Metastatic Breast Carcinoma in the Ovary (tissue), 3 donors: Measurements from ENCODE around the genes REXO5, LYRM1, ZP2 and MOSMO.

DNA sequence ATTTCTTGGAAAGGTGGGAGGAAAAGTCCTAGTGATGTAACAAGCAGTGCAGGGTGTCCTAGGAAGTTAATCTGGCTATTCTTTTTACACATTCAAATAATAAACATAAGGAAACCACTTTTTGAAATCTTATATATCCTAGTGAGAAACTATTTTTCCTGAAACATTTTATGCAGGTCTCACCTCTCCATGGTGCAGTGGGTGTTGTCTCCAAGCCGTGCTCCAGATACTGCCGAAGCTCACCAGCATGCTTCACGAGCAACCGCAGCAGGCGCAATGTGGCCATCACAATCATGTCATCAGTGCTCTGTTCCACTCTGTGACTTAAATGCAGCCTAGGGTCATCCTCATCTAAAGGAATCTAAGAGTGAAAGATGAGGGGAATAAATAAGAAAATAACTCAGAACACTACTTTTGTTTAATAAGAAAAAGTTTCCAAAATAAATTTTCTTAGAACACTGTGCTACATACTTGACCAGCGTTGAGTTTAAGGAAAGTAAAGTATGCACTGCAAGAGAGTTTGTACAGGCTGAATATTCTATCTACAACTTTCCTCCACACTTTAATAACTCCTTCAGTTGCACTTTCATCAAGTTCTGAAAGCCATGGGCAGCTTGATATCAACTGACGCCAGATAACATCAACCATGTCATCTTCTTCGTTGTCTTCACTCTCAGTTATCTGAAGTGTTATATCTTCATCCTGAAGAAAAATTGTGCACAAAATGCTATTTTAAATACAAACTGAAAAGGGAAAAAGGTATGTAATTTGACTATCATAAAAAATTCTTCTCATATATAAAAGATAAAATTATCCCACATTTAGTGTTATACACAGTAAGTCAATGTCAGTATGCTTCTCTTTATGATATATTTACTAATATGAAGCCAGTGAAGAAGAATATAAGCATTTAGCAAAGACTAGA, 48.7 kb upstream of the ARL6IP1 start:
- PRO-cap, 3 experiments: no peak in any of the 3 experiments

GRCh38 chr16:18861147-18861928, 60.0 kb upstream of the ARL6IP1 start:
- PRO-cap, 3 experiments: no peak in any of the 3 experiments

DNA sequence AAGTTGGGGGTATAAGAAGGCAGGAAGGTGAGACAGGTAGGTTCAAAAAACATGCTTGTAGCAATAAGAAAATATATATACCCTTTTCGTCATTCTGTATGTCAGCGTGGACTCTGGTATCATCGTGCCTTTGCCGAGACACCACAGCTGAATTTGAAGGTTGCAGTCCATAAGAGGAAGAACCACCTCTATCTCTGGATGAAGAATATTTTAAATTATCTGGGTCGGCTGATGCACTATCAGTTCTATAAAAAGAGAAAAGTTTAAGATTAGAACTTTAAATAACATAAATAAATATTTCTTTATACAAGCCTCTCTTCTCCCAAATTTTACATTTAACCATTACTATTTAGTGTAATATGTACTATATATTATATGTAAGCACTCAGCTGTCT, 29.5 kb downstream of the SMG1 start:
- PRO-cap, 3 experiments: no peak in any of the 3 experiments

DNA sequence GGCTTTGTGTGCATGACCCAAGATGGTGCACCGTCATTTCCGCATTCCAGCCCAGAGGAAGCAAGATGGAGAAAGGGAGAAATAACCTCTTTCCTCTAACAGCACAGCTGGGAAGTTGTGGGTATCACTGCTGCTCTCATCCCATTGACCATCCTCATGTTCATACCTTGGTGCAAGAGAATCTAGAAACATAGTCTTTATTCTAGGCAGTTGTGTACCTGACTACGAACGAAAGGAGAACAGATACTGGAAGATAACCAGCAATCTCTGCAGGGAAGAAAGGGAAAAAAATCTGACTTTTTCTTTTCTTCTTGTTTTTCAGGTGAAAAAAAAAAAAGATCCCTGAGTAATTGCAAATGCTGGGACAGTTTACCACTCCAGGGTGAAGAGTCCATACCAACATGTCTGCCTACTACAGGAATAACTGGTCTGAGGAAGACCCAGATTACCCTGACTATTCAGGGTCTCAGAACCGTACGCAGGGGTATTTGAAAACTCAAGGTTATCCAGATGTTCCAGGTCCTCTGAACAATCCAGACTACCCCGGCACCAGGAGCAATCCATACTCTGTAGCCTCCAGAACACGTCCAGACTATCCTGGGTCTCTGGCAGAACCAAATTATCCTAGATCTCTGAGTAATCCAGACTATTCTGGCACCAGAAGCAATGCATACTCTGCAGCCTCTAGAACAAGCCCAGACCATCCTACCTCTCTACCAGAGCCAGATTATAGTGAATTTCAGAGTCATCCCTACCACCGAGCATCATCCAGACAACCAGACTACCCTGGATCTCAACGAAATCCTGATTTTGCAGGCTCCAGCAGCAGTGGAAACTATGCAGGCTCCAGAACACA, 22.2 kb downstream of the TMC5 start:
- PRO-cap, 3 experiments: no peak in any of the 3 experiments

DNA sequence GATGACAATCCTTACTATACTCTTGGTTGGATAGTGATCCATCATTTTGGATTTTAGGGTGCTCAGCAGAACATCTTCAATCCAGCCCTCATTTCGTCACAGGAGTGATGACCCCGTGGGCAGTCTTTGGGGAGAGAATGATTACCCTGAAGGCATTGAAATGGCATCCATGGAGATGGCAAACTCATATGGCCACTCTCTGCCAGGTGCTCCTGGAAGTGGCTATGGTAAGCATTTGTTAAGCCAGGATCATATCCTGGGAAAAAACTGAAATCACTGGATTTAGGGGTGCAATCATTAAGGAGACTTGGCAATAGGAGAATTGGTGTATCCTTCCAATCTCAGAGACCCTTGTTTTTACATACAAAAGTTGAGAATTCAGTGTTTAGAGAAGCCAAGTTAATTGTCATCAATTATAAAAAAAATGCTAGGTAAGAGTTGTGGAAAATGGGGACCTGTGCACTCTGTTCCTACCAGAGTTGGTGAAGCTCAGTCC, 26.4 kb downstream of the TMC5 start:
- PRO-cap, 3 experiments: no peak in any of the 3 experiments

GRCh38 chr16:19524457-19525728, 1.2 kb downstream of the CCP110 start:
- PRO-cap, 3 experiments: peak in 1 of 3 experiments; most common minus-strand start chr16:19524931 (in 1)

GRCh38 chr16:19627498-19627981, 72.0 kb downstream of the VPS35L start:
- PRO-cap, 3 experiments: no peak in any of the 3 experiments

GRCh38 chr16:20574554-20574943, 1.6 kb downstream of the ACSM2B start:
- PRO-cap, 3 experiments: no peak in any of the 3 experiments

GRCh38 chr16:20805972-20807120, at the start of gene REXO5:
TSS of gene REXO5 (plus strand) at chr16:20806527.
- PRO-cap, 3 experiments: peak in 3 of 3 experiments; most common plus-strand start chr16:20806053 (in 1); most common minus-strand start chr16:20806444 (in 3)

DNA sequence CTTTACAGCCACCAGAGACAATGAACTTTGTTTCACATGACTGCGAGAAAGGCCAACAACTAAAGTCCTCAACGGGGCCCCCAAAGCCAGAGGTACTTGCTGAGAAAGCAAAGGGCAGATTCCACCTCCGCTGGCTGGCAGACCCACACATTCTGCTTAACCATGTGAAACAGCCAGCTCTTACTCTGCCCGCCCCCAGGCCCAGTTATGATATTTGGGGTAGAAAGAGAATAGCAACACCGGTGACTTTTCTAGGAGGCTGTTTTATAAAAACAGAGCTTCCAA, 21.4 kb downstream of the DCUN1D3 start:
- PRO-cap, 3 experiments: no peak in any of the 3 experiments

DNA sequence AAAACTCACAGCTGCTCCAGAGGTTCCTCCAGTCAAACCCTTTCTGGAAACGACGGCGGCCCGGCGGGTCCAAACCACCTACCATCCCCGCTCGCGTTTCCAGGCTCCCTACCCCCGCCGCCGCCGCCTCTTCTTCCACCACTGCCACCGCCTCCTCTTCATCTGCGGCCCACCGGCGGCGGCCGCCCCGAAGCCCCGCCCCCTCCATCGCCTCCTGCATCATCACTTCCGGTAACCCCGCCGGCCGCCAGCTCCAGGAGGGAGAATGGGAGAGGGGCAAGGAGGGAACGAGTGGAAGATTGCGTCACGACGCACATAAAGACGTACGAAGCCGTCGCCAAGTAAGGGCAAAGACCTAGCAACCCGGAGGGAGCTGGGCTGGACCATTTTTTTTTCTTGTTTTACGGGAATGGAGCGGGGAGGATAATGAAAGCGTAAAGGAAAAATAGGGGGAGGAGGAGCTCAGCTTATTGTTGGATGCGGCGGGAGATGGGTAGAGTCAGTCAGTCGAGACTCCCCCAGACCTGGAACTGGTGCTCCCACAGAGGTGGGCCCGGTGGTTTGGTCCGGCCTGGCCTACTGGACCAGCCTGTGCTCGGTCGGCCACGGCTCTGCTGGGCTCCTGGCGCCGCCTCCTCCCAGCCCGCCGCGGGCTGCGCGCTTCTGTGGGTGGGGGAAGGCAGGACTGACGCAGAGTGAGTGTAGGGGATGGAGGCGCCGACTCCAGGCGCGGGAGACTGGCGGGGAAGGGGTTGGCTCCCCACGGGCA, at the start of gene LYRM1:
TSS of gene LYRM1 (plus strand) at position 577 of the 769 bp plus-strand sequence.
- PRO-cap, 3 experiments: peak in 3 of 3 experiments; most common plus-strand start position 350 of the sequence (in 3); most common minus-strand start position 164 of the sequence (in 3)

- PRO-cap, 3 experiments: no peak in any of the 3 experiments
Observed at GRCh38 chr16:21048612-21048811, 102.1 kb downstream of the DNAH3 start.

- PRO-cap, 3 experiments: no peak in any of the 3 experiments
Observed at GRCh38 chr16:21211378-21211742, at the start of gene ZP2. TSS of gene ZP2 (minus strand) at chr16:21211574.

- PRO-cap, 3 experiments: no peak in any of the 3 experiments
Observed at GRCh38 chr16:21263640-21264275, 14.3 kb downstream of the CRYM start.

DNA sequence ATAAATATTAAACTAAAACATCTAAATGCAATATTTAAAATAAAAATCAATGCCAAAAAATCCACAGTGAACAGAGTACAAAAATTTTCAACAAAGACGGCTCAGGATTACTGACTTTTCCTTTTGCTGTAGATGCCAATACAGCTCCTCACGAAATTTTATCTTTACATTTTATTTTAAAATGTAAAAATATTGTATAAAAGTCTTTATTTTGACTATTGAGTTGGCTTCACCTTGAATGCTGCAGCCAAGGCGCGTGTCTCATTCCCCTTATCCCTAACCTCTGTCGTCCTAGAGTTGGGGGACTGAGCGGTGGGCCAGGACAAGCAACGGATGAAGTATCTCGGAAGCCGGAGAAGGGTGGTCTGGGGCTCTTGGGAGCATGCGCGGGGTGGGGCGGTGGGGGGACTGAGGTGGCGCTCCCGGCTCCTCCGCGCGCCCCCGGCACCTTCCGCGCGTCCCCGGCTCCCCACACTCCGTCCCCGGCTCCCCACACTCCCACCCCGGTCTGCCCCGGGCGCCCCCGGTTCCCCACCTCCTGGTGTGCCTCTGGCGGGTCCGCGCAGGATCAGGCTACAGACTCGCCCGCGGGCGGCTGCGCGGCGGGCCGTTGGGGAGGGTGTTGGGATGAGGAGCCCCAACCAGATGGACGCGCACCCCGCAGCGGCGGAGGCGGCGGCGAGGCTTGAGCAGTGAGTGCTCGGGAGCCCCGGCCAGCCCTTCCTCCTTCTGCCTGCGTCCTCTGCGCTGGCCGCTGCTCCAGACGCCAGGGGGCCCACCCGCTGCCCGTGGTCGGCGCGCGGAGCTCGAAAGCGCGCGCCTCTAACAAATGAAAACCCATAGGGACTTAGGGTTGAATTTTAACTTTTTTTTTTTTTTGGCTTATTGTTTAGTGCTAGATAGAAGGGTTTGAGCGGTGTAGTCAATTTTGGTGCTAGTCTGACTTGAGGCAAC, 5.5 kb upstream of the CRYM start:
- PRO-cap, 3 experiments: no peak in any of the 3 experiments

DNA sequence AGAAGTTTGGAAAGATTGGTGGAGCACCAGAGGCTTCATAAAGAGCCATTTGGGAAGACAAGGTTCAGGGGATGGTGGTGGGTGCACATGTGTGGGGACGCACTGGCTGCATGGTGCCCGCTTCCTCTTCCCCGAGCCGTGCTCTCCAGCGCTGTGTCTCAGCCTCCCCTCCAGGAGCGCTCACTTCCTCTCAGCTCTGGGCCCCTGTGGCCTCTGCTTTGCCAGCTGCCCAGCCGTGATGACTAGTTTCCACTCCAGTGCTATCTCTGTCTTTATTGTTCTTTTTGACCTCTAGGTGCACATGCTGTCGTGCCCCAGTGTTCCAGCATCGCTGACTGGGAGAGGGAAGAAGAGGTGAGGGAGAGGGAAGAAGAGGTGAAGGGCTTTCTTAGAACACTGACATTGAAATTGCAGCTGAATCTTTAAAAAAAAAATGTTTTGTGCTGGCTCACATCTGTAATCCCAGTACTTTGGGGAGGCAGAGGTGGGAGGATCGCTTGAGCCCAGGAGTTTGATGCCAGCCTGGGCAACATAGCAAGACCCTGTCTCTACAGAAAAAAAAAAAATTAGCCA, 78.4 kb upstream of the CRYM start:
- PRO-cap, 3 experiments: no peak in any of the 3 experiments

GRCh38 chr16:21598935-21599274, 472 bp upstream of the METTL9 start:
- PRO-cap, 3 experiments: no peak in any of the 3 experiments

- PRO-cap, 3 experiments: no peak in any of the 3 experiments
Observed at GRCh38 chr16:21836197-21836634, 21.3 kb downstream of the NPIPB4 start.

DNA sequence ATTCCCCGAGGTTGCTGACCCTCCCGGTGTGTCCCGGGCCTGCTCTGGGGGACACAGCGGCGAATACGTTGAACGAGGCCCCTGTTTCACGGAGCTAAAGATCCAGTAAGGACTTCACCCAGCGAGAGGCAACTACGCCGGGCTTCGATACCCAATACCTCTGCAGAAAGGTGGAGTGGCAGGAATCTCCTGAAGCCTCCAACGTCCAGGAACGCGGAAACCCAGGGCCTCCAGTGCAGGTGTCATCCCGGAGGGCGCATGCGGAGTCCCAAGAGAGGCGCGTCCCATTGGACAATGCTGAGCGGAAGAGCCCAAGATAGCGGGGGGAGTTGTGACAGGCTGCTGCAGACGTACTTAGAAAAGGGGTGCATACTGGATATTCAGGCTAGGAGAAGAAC, 391 bp upstream of the UQCRC2 start:
- PRO-cap, 3 experiments: peak in 3 of 3 experiments; most common minus-strand start position 206 of the sequence (in 2)

DNA sequence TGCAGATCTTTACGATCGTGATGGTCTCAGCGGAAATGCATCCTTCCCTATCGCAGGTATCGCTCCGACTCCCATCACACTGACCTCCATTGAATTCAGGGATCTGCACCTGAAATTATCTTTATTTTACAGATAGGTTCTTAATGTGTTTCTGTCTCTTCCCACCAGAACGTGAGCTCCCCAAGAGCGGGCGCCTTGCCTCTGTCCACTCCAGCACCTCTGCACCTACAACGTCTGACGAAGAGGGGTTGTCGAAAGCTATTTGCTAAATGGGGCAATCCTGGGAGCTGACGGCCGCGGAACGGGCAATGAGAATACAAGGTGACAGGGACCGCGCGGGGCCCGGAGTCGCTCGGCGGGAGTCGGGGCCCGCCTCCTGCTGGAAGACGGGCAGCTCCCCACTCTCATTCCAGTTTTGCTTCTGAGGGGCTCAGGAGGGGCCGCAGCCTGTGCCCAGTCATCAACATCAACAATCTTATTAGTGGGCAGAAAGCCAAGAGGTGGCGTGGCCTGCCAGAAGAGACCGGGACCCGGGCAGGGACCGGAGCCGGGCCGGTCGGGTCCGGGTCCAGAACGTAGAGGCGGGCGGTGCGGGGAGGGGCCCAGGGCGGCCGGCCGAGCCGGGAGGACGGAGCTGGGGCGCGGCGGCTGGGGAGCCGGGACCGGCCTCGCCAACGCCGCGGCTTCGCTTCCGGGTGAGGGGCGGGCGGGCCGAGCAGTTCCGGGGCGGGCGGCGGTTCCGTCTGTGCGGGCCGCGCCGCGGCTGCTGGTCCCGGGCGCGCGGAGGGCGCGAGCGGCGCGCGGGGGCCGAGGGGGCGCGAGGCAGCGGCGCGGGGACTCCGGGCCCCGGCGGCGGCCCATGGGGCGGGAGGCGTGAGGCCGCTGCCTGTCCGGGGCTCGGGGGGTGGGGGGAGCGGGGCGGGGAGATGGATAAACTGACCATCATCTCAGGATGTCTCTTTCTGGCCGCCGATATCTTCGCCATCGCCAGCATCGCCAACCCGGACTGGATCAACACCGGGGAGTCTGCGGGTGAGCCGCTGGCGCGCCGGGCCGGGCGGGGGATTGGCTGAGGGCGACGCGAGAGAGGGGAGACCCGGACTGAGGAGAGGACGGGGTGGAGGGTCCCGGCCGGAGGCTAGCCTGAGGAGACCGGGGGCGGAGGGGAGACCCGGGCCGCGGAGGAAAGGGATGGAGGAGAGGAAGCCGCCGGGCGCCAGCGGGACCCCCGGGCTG, at the start of gene MOSMO:
TSS of gene MOSMO (plus strand) at position 736 of the 1,236 bp plus-strand sequence.
- PRO-cap, 3 experiments: peak in 3 of 3 experiments; most common plus-strand start position 308 of the sequence (in 3); most common minus-strand start position 691 of the sequence (in 2)